Measurements from ENCODE around the gene PACSIN2.

DNA sequence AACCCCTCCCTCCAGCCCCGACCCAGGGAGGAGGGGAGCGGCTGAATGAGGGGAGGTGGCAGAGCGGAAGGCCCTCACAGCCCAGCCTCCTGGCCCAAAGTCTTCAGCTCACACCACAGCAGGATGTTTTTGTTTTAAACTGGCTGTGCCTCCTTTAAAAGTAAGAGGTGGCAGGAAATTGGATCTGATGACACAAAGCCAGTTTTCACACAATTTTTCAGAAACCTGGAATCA lies 44.3 kb upstream of the TCF20 start:
- PRO-cap = no peak

DNA sequence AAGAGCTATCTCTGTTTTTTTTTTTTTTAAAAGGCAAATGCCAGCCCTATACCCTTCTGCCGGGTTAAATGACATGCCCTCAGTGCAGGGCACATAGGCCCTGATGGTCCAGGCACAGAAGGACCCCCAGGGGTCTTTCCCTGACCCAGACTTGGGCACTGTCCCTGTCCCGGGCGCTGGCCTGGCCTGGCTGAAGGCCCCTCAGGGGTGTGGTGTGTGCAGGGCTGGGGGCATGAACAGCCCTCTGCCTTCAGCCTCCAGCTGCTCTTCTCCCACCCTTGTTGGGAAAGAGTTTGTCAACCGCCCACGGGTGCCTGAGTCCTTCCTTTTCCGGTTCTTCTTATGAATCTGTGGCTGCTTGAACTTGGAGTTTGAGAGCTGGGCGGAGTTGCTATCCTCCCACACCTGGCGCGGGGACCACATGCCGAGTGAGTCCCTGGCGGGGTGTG lies 13.5 kb downstream of the NFAM1 start:
- PRO-cap = no peak

DNA sequence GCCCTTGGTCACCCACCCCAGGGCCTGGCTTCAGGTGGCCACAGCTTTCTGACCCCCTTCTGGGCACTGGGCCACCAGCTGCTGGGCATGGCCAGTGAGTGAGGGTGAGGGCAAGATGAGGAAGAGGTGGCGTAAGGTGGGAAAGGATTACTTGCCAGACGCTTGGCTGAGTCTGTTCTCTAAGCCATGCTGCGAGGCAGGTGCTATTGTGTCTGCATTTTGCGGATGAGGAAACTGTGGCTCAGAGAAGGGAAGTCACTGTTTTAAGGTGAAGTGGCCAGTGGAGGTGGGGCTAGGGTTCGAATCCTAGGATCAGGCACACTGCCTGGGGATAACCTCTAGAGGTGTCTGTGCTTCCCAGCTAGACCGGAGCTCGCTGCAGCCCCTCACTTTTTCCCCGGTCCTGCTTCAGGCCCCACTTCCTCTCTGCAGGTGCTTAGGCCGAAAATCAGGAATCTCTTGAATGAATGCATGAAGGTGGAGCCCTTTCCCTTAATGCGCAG lies 7.9 kb upstream of the NFAM1 start:
- PRO-cap = no peak

- PRO-cap = no peak
Observed at GRCh38 chr22:42655745-42656193, 6.6 kb upstream of the CYB5R3 start.

- PRO-cap = no peak
Observed at GRCh38 chr22:42696999-42698029, 23.4 kb downstream of the A4GALT start.

DNA sequence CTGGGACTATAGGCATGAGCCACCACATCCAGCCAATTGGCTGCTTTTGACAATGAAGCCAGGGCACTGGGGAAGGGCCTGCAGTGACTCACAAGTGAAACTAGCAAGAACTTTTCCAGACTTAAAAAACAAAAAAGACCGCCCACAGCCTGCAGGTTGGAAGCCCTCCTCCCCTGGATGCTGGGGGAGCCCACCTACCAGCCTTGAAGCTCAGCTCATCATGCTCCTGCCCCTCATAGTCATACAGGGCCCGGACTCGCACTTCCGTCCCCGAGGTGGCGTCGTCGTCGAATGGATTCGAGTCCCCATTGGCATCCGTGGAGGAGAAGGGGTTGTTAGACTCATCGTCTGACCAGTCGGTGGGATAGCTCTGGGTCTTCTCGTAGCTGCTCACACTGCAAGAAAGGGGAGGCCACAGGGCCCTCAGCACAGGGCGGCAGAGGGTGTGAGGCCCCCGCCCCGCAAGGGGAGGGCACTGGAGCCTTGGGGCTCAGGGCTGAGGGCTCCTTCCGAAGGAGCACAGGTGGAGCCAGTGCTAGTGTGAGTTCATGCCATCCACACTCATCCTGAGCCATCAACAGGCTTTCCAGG lies 19.0 kb upstream of the ARFGAP3 start:
- PRO-cap = no peak

- PRO-cap = no peak
Observed at GRCh38 chr22:42888014-42888647, 31.1 kb upstream of the ARFGAP3 start.

- PRO-cap = no peak
Observed at GRCh38 chr22:42892345-42893430, 35.6 kb upstream of the ARFGAP3 start.

GRCh38 chr22:42903445-42904246 lies 46.6 kb upstream of the ARFGAP3 start:
- PRO-cap = no peak

GRCh38 chr22:42929323-42929814 lies 72.3 kb upstream of the ARFGAP3 start:
- PRO-cap = no peak

DNA sequence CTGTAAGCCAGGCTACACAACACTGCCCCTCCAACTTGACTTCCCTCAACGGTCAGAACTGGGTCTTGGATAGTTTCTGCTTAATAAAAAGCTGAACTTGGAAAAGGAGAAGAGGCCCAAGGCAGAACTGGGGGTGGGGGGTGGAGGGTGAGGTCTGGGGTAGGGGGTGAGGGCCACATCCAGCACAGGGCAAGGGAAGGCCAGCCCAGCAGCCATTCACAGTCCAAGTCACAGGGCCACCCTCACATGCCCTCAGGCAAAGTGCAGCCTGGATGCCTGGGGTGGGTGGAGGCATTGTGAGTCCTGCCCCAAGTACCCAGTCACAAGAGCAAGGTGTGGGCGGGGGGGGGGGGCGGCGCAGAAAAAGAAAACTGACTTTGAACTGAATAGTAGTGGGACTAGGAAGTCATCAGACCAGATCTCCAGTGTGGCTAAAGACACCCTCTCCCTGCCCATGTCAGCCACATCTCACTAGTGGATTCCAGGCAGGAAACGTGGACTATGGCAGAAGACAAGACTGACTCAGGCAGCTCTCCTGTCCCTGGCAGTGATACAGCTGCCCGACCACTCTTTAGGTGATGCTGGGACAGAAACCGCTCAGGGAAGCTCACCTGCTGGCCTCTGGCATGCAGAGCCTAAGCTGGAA lies 52.4 kb downstream of the PACSIN2 start:
- PRO-cap = bidirectional peak, plus-strand start at position 417 of the sequence, minus-strand start at position 230 of the sequence

- PRO-cap = no peak
Observed at GRCh38 chr22:42985199-42985645, 29.7 kb downstream of the PACSIN2 start.

DNA sequence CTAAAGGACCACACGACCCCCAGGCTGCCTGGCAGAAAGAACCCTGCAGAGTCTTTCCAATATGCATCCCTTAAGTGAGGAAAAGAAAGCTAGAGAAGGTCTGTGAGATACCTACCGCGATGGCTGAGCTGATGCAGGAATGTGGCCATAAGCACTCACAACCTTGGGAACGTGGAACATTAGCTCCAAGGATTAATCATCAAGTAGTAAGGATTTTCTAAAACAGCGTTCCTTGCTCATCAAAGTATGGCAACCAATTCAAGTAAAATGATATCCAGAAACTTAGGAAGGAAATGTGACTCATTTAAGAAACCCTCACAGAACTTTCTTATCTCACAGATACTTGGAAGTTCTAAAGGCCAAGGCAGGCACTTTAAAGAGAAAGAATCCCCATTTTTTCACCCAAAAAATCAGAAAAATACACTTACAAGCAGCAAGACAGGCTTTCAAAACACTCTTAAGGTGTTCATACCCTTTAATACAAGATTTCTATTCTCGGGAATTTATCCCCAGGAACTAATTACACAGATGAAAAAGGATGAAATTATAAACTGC lies 12.7 kb downstream of the PACSIN2 start:
- PRO-cap = no peak

GRCh38 chr22:43013667-43014006 lies 1.3 kb downstream of the PACSIN2 start:
- PRO-cap = no peak

GRCh38 chr22:43015023-43015299 lies at the start of gene PACSIN2:
PACSIN2 (minus strand) TSS chr22:43015149.
- PRO-cap = bidirectional peak, plus-strand start at chr22:43015384, minus-strand start at chr22:43015149

GRCh38 chr22:43024984-43025484 lies 10.1 kb upstream of the PACSIN2 start:
- PRO-cap = no peak

GRCh38 chr22:43036090-43036755 lies 21.3 kb upstream of the PACSIN2 start:
- PRO-cap = no peak

GRCh38 chr22:43128143-43128597 lies 15.0 kb downstream of the MCAT start:
- PRO-cap = no peak

GRCh38 chr22:43139304-43139662 lies 3.9 kb downstream of the MCAT start:
- PRO-cap = no peak

GRCh38 chr22:43152308-43153019 lies 1.1 kb downstream of the TSPO start:
- PRO-cap = bidirectional peak, plus-strand start at chr22:43152505, minus-strand start at chr22:43152467

All from ileum (tissue), 1 donor.